AG09309 (cell line): ENCODE data around the genes TEDC2, THOC6, MEFV and NLRC3.

GRCh38 chr16:2160806-2161531, 5.4 kb downstream of the TRAF7 start:
- RRBS, result 64% methylated on average over 1 of the region's 21 CpGs

GRCh38 chr16:2211915-2213095, 1.6 kb upstream of the BRICD5 start:
- RRBS, result 56% methylated on average over 2 of the region's 27 CpGs

DNA sequence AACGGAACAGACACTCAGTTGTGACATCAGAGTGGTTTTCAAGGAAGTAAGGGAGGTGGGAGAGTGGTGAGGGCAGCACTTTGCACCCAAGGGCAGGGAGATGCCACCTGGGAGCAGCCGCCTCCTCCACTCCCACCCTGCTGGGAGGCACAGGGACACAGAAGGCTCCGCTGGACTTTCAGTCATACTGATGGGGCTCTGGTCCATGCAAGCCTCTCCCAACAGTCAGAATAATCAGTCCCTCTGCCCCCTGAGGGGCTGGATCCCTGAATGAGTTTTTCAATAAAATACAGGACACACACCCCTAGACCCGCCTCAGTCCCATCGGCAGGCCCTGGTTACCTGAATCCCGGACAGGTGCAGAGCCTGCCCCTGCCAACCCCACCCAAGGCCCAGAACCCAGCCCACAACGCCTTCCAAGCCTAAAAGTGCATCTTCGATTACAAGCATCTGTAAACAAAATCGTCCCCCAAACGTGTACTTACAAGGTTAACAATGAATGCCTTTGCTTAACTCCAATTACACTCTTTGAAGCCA, 1.5 kb downstream of the PGP start:
- RRBS, result no CpG with 5 or more reads among the region's 10 CpGs

- RRBS, result no CpG with 5 or more reads among the region's 18 CpGs
Observed at GRCh38 chr16:2263026-2263868, 4.7 kb downstream of the RNPS1 start.

DNA sequence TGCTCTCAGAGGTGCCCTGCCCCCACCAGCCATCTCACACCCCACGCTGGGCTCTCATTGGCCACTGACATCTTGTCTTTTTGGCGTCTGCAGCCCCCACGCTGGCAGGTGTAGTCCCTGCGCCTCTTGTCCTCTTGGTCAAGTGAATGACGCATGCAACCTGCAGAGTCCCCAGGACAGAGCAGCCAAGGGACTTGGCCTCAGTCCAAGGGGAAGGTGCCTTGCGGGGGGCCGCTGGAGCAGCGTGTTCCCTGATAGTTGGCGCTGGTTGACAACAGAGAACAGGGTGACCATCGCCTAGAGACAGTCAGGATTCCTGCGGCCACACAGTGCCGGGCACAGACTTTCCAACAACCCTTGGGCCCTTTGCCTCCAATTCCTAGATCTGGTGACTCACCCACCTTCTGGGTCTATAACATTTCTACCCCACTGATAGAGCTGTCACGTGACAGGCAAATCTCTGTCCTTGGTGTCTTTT, 12.1 kb upstream of the TEDC2 start:
- RRBS, result no CpG with 5 or more reads among the region's 13 CpGs

GRCh38 chr16:2459474-2460552, at the start of gene TEDC2:
Gene TEDC2 (plus strand): TSS chr16:2460109.
- RRBS, result 2% methylated on average over 49 of the region's 84 CpGs

- RRBS, result 3% methylated on average over 19 of the region's 50 CpGs
Observed at GRCh38 chr16:2475345-2476006, 549 bp downstream of the TBC1D24 start.

- RRBS, result no CpG with 5 or more reads among the region's 4 CpGs
Observed at GRCh38 chr16:2758739-2759272, 6.4 kb downstream of the SRRM2 start.

GRCh38 chr16:2764183-2764303, 11.6 kb downstream of the SRRM2 start:
- RRBS, result no CpG with 5 or more reads among the region's 2 CpGs

GRCh38 chr16:3023559-3024642, at the start of gene THOC6:
Gene THOC6 (plus strand): TSS chr16:3024035.
- RRBS, result no CpG with 5 or more reads among the region's 75 CpGs

GRCh38 chr16:3038838-3039218, 2.1 kb upstream of the BICDL2 start:
- RRBS, result no CpG with 5 or more reads among the region's 4 CpGs

DNA sequence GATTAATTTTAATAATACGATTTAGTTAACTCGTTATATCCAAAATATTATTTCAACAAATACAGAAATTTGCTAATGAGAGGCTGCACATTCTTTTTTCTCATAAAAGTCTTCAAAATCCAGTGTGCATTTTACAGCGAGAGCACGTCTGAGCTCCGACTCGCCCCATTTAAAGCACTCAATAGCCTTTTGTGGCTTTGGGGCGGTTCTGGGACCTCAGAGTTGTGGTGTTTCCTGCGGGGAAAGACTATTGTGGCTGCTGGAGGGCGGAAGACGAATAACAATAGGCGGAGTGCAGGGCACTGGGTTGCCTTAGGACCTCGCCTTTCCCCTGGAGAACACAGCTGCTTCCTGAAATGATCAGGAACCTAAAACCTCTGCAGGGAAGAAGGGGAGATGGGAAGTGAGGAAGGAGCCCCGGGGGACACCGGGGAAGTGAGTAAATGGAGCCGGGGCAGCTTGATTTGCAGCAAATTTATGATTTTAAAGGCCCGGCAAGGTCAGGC, 3.0 kb upstream of the ZSCAN10 start:
- RRBS, result no CpG with 5 or more reads among the region's 16 CpGs

DNA sequence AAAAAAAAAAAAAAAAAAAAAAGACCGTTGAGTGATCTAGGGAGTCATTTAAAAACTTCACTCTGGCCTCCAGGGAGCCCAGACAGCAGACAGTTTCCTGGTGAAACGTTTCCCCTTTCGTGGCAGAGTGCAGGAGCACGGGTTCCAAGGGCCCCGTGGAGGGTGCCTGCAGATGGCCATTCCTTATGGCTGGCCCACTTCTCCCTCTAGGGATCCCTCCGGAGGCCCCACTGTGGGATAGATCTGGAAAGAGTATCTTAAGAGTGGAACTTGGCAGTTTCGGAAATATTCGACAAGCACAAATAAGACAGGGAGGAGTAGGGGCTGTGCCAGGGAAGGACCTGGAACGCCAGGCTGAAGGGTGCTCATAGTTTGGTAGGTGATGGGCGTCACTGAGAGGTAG, 11.1 kb downstream of the ZNF205 start:
- RRBS, result no CpG with 5 or more reads among the region's 10 CpGs

GRCh38 chr16:3144495-3144869, 9.7 kb downstream of the ZNF213 start:
- RRBS, result no CpG with 5 or more reads among the region's 12 CpGs

DNA sequence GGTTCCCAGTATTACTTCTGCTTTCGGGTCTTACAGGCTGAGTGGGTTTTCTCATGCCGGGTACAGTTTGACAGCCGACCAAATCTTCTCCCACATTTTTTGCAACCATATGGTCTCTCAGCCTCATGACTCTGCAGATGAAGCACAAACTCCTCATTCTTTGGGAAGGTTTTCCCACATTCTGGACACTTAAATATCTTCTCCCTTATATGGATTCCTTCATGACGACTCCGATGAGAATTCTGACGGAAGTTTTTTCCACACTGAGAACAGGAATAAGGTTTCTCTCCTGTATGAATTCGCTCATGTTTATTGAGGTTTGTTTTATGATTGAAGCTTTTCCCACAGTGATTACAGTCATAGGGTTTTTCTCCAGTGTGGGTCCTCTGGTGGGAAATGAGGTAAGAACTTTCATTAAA, 11.1 kb downstream of the ZNF200 start:
- RRBS, result no CpG with 5 or more reads among the region's 7 CpGs

DNA sequence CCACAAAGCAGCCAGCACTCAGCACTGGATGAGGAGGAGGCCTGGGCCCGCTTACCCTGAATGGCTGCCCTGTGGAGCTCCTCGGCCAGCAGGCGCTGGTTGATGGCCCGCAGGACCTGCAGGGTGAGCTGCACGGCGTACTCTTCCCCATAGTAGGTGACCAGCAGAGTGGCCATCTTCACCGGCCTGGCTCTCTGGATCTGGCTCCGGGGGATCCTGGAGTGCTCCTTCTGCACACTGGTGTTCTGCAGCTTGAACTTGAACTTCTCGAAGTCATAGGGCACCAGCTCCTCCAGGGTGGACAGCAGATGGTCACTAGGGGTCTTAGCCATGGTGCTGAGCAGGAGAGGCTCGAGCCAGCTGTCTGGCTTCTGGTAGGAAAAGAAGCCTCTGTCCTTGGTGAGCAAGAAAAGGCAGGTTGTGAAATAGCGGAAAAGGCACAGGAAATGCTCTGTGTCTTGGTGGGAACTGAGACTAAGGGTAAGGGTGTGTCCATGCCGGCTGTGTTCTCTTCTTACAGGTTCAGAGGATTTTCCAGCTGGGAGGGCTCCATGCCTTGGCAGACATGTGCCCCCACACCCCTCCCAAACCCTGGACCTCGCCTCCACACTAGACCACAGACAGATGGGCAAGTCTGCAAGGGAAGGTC, at the start of gene MEFV:
MEFV (minus strand) TSS at position 378 of the 649 bp plus-strand sequence.
- RRBS, result no CpG with 5 or more reads among the region's 13 CpGs

GRCh38 chr16:3282697-3283129, 578 bp upstream of the ZNF263 start:
- RRBS, result 2% methylated on average over 6 of the region's 42 CpGs

- RRBS, result no CpG with 5 or more reads among the region's 23 CpGs
Observed at GRCh38 chr16:3458467-3458928, 15.0 kb downstream of the NAA60 start.

- RRBS, result no CpG with 5 or more reads among the region's 10 CpGs
Observed at GRCh38 chr16:3458944-3459477, 15.5 kb downstream of the NAA60 start.

DNA sequence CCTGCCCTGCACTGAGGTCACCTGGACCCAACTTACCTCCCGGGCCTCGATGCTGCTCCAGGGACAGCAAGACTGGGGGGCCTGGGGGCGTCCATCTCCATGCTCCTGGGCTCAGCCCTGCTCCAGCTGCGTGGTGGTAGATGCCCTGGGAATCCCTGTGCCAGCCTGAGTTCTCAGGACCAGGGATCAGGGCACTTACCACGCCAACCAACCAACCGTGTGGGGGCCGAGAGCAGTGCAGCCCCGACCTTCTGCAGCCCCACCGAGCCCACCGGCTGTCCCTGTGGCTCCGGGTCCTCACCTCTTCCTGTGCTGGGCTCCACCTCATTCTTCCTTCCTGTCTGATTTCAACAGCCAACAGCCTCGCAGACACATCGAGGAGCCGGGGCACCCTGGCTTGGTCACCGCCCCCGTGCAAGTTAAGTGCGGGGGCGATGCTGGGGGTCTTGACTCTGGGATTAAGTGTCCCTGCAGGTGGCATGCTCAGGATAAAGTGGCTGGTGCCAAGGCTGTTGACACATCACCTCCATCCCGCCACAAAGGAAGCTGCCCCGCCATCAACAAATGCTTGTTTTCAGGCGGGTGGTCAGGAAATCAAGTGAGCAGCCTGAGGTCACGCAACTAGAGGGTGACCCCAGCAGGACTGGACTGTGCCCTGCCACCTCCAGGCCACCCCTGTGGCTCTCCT, at the start of gene NLRC3:
NLRC3 (minus strand) TSS at position 291 of the 688 bp plus-strand sequence.
- RRBS, result 72% methylated on average over 4 of the region's 22 CpGs